ENCODE results near the genes RBP5 and NECAP1.

- PRO-cap, 2 experiments = no peak in any of the 2 experiments
Measured at GRCh38 chr12:7125009-7126234, 3.3 kb downstream of the RBP5 start.

- PRO-cap, 2 experiments = no peak in any of the 2 experiments
Measured at GRCh38 chr12:7128560-7129579, at the start of gene RBP5. Gene RBP5 (minus strand): TSS chr12:7128889.

DNA sequence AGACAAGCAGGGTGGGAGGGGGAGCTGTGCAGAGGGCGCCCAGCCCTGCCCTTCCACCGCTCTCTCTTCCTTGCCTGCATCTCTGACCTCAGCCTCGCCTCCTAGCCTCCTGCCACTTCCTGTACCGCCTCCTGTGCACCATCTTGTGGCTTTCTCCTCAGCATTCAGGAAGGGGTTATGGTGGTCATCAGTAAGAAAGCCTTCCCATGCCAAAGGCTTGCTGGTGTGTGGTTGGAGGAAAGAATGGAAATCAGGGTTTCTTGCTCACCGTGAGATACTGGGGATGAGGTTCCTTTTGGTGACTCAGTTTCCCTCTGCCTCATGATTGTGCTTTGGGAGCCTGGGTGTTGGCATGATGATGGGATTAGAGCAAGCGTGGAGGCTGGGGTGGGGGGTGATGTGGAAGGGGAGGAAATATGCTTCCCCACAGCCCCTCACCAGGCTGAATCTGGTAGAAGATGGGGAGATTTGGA lies 1.5 kb downstream of the CLSTN3 start:
- PRO-cap, 2 experiments = no peak in any of the 2 experiments

DNA sequence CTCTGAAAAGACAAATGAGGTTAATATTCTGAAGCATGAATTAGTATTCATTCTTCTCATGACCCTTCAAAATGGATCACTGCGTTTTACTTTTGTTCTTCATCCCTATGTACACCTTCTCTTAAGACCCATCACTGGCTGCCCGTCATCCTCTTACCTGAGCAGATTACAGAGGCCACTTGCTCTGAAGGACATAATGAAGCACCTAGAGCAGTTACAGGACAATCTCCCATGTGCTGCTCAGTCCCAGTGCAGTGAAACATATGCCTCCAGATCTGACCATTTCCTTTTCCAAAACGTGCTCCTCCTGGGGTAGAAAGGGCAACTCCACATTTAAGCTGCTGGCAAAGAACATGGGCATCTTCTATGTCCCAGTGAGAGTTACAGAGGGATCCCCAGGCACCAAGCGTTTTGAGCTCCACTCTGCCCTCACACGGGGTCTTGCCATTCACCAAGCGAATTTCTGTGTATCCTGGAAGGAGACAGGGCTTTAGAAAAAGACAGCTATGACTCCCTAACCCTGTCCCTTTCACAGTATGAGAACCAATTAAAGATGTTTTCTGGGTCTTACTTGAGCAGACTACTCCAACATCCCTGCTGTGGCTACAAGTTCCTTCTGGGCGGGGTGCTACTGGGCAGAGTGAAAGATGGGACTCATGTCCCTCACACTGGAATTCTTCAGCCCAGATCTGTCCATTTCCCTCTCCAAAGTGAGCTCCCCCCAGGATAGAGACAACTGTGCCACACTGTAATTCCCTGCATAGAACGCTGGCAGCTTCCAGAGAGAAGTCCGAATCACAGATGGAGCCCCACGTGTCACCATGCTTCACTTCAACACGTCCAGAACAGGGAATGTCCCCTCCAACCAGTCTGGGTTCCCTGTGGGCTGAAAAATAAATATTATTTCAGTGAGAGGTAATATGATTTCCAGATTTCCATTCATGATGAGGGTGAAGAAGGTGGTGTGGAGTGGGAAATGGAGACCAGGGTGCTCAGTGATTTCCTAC lies 16.1 kb downstream of the CD163 start:
- PRO-cap, 2 experiments = no peak in any of the 2 experiments

DNA sequence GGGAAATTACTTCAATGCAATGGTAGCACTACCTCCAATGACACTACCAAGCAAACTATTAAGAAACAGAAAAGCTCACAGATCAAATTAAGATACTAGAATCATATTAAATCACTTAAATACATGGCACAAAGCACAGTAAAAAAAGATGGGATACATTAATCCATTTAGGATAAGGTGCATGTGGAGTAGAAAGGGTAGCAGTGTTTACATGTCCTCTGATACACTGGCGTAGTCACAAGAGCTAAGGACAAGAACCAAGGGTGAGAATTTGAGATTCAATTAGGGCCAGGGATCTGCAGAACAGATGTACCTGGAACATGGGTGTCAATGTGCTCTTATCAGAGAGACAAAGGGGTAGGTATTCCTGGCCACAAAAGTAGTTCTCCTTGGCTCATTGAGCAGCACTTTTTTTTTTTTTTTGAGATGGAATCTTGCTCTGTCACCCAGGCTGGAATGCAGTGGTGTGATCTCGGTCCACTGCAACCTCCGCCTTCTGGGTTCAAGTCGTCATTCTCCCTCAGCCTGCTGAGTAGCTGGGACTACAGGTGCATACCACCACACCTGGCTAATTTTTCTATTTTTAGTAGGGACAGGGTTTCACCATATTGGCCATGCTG lies 29.8 kb downstream of the SLC2A3 start:
- PRO-cap, 2 experiments = no peak in any of the 2 experiments

GRCh38 chr12:7923902-7924506 lies 12.0 kb downstream of the SLC2A3 start:
- PRO-cap, 2 experiments = peak in 2 of 2 experiments; most common minus-strand start chr12:7924303 (in 2)

GRCh38 chr12:7932931-7934143 lies 2.6 kb downstream of the SLC2A3 start:
- PRO-cap, 2 experiments = peak in 2 of 2 experiments; most common plus-strand start chr12:7933443 (in 2); most common minus-strand start chr12:7933380 (in 2)

GRCh38 chr12:8031947-8032259 lies 613 bp upstream of the FOXJ2 start:
- PRO-cap, 2 experiments = no peak in any of the 2 experiments

- PRO-cap, 2 experiments = peak in 2 of 2 experiments; most common plus-strand start chr12:8082277 (in 2); most common minus-strand start chr12:8082131 (in 2)
Measured at GRCh38 chr12:8081778-8082429, at the start of gene NECAP1. Gene NECAP1 (plus strand): TSS chr12:8082274.

DNA sequence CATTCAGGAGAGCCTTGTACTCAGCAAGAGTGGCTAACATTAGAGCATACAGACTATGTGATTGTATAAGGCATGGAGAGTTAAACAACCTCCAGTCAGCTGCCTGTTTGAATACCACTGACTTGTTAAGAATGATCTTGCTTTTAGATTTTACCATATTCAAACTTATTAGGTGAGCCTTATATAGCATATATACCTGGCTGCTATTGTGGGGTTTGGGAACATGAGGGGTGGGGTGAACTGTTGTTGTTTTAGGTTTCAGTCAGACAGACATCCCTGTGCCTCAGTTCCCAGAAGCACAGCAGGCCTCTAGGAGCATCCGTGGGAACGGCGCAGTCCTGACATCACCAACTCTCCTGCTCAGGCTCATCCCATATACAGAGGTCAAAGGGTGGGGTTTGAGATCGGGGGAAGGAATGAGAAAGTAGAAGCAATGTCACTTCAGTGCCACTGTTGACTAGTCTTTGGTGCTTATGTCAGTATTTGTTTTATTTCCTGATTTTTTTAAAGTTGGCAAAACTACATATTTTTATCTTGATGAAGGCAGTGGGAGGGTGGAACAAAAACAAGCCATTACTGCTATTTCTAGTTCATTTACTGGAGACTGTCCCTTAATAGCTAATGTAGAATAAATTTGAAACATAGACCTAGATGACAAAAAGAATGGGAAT lies 43.2 kb upstream of the A2ML1 start:
- PRO-cap, 2 experiments = no peak in any of the 2 experiments

- PRO-cap, 2 experiments = no peak in any of the 2 experiments
Measured at GRCh38 chr12:8914623-8915722, 664 bp downstream of the PHC1 start.

DNA sequence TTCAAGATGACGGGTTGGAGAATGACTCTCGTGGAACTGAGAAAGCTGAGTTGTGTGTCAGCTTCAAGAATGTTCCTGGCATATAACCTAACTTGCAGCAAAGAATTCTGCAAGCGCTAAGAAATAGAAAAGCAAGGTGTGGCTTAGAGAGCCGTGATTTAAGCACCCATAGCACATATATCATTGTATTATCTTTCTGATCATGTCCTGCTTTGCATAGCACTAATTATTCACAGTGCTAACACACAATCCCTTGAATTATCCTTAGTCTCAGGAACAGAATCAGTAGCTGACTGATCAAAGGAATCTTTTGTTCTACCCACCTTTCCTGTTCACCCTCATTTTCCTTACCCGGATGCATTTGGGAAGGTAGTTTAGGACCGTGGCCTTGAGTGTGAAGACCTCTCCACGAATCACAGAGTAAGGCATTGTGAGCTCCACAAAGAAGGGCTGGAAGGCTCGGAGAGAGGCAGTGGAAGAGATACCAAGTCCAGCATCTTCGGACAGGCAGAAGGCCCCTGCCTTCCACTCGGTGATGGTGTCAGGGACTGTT lies 43.3 kb downstream of the PZP start:
- PRO-cap, 2 experiments = no peak in any of the 2 experiments

- PRO-cap, 2 experiments = peak in 2 of 2 experiments; most common plus-strand start chr12:9240400 (in 2); most common minus-strand start chr12:9240278 (in 1)
Measured at GRCh38 chr12:9239810-9240780, 31.9 kb upstream of the PZP start.

- PRO-cap, 2 experiments = no peak in any of the 2 experiments
Measured at GRCh38 chr12:9346550-9347167, 138.5 kb upstream of the PZP start.

GRCh38 chr12:9418375-9418771 lies 189.3 kb downstream of the KLRB1 start:
- PRO-cap, 2 experiments = no peak in any of the 2 experiments

DNA sequence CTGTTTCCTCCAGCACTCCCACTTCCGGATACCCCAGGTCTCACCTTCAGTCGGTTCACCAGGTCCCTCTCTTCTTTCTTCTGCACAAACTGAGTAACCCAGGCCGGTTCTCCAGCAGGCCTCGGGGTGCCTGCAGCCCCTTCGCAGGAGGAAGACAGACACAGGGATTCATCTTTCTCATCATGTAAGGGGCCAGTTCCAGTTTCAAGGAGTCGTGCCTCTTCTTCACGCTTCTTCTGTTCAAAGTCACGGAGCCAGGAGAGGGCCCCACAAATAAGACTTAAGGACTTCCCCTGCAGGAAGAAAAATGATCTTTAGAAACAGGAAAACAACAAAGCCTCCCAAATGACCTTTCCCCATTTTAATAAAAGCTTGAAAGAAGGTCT lies 169.8 kb downstream of the KLRB1 start:
- PRO-cap, 2 experiments = no peak in any of the 2 experiments

GRCh38 chr12:9632757-9633069 lies 25.0 kb upstream of the KLRB1 start:
- PRO-cap, 2 experiments = no peak in any of the 2 experiments

DNA sequence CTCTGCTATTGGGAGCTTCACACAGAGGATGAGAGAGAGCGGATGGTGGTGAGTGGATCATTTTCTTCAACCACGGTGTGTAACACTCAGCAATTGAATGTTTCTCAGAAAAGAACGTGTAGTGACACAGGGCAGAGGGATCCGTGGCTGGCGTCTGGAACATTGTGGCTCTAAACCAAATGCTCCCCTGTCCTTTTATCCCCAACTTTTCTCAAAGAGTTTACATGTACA lies 26.5 kb upstream of the CLEC2D start:
- PRO-cap, 2 experiments = no peak in any of the 2 experiments

- PRO-cap, 2 experiments = peak in 2 of 2 experiments; most common plus-strand start chr12:9648125 (in 2); most common minus-strand start chr12:9647846 (in 1)
Measured at GRCh38 chr12:9647787-9648780, 21.4 kb upstream of the CLEC2D start.

DNA sequence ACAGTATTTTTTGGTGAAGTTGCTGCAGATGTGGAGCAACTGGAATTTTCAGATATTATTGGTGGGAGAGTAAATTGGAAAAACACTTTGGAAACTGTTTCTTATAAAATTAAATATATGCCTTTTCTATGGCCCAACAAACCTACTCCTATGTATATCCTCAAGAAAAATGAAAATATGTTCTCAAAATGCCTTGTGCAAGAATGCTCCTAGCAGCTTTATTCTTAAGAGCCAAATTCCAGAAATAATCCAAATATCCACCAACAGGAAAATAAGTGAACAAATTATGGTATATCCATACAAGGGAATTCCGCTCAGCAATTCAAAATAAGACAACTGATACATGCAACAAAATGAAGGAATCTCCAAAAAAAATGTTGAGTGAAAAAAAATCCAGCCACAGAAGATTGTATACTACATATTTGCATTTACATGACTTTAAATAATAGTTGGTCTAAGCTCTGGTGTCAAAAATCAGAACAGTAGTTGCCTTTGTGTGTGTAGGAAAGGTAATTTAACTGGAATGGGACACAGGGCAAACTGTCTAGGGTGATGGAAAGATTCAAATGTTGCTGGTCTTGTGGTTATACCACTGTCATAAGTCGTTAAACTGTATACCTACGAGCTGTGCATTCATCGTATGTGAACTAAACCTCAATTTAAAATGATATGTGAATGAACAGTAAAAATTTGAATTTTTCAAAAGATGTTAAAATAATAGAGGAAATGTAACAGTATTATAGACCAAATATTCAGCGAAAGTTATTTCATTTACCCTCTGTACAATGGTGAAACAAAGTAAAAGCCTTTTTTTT lies 3.2 kb downstream of the CD69 start:
- PRO-cap, 2 experiments = no peak in any of the 2 experiments

All from monocyte (primary cell).